ENCODE results near the genes ABCB8 and ASB10.

DNA sequence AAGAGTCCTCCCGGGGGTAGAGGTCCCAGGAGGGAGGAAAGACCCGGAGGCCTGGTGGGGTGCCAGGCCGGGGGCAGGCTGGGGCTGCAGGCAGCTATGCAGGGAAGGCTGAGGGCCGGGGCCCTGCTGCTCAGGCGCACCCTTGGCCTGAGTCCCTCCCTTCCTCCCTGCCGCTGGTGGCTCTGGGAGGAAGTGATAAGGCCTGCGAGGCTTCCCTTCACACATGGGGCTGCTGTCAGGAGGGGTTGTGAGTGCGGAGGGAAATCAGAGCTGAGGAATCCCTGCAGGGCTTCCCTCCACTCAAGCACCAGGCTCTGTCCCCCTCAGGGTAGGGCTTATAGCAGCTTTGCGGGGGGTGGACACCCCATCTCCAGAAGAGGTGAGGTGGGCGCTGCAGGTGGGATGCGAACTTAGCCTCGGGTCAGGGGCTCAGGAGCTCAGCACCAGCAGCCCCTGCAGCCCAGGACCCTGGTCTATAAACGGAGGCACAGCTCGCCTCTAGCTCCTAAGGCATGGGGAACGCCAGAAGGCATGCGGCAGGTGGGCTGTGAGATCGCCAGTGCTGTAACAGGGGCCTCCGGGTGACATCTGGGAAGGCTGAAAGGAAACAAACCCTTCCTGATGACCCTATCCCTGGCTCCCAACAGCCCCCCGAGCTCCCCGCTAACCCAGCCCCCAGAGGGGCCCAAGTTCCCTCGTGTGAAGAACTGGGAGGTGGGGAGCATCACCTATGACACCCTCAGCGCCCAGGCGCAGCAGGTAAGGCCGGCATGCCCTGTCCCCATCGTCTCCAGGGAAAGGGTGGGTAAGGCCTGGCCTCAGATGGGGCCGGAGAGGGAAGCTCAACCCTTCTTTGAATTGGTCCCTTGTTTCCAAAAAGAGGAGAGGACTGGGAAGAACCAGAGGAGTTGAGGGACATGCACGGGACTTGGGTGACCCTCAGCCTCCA is 4.0 kb downstream of the NOS3 start:
- PRO-cap = no peak

GRCh38 chr7:151015535-151016038 is 8.7 kb downstream of the ATG9B start:
- PRO-cap = no peak

GRCh38 chr7:151017442-151018084 is 6.7 kb downstream of the ATG9B start:
- PRO-cap = no peak

DNA sequence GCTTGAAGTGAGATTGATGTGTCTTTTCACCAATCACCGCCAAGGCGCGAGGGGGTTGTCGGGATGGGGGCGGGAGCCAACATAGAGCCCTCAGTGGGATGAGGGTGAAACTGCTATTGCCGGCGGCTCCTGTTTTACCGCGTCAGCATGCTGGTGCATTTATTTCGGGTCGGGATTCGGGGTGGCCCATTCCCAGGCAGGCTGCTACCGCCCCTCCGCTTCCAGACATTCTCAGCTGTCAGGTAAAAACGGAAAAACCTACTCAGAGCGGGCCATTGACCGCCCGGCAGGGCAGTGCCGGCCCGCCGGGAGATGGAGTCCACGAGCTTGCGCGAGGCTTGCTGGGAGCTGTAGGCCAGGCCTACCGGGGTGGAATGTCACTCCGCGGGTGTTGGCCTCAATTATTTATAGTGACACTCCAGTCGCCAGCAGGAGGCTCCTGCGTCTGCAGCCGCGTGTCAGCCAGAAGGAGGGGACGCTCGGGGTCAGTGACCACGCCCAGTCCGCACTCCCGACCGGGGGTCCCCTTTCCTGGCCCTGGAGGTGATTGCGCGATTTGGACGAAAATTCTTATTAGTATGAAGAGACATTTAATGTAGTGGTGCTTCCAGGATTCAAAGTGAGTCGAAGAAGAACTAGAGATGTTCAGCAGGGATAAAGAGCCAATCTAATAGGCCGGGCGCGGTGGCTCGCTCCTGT is at the start of gene ABCB8:
Gene ABCB8 (plus strand): TSS at position 82 of the 699 bp plus-strand sequence.
- PRO-cap = bidirectional peak, plus-strand start at position 84 of the sequence, minus-strand start outside the sequence; unidirectional peak, plus-strand start at position 465 of the sequence

DNA sequence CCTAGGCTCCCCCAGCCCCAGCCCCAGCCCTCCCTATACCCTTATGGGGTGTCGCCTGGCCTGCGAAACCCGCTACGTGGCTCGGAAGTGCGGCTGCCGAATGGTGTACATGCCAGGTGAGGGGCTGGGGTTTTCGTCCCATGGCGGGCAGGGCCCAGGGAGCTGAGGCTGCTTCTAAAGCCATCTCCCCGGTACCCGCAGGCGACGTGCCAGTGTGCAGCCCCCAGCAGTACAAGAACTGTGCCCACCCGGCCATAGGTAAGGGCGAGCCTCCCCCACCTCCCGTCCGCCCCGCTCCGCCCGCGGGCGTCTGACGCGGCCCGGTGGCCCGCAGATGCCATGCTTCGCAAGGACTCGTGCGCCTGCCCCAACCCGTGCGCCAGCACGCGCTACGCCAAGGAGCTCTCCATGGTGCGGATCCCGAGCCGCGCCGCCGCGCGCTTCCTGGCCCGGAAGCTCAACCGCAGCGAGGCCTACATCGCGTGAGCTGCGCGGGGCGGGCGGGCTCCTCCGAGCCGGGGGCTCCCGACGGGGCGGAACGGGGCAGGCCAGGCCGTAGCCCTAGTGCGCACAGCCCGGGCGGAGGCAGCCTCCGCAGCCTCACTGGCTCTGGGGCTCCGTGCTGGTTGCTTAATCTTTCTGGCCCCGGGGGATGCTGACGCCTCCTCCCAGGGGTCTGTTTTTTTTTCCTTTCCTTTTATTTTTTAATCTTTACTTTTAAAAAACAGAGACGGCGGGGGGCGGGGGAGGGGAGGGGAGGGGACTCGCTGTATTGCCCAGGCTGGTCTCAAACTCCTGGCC is 2.7 kb downstream of the ASIC3 start:
- PRO-cap = no peak

GRCh38 chr7:151077025-151077736 is 3.4 kb downstream of the FASTK start:
- PRO-cap = no peak

DNA sequence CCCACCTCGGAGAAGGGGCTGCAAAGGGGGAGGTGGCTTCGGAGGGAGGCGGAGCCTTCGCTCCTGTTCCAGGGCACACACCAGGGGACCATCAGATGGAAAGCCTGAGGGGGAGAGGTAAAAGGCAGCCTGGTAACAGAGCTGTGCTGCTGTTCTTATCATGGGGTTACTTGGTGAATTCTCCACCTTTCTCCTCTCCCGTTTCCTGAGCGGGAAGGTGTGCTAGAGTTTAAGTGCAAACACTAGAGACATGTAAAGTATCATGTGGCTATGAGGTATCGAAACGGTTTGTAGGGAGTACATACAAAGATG is 1.7 kb downstream of the FASTK start:
- PRO-cap = no peak

GRCh38 chr7:151088589-151088836 is 2.2 kb downstream of the AGAP3 start:
- PRO-cap = no peak

DNA sequence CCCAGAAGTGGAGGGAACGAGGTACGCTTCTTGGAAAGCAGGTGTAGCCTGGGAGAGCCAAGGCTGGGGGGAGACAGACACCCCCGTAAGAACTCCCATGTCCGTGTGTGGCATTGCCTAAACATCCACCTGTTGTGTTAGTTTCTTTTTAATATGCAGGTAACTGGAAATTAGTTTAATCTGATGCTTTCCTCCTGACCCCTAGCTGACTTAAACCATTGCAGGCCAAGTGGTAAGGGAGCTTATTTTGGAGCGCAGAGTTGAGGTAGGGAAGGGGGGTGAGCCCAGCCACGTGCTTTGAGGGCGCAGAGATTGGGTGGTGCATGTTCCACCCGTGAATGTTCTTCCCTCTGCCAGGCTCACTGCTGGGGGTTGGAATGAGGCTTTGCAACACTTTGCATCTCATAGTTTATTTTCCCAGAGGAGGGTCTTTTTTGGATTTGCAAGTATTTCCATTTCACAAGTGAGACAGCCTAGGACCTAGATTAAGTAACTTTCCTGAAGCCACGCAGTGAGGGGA is 6.0 kb downstream of the AGAP3 start:
- PRO-cap = no peak

GRCh38 chr7:151117013-151117603 is 30.8 kb downstream of the AGAP3 start:
- PRO-cap = no peak

DNA sequence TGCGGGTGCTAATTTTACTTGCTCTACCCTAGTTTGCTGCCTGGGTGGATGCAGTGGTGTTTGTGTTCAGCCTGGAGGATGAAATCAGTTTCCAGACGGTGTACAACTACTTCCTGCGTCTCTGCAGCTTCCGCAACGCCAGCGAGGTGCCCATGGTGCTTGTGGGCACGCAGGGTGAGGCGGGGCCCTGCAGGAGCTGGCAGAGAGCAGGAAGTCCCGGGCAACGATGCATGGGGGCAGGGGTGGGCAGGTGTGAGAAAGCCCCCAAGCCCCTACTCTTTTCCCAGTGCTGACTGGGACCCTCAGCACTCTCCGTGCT is 31.3 kb downstream of the AGAP3 start:
- PRO-cap = no peak

- PRO-cap = no peak
Observed at GRCh38 chr7:151187128-151188063, at the start of gene ASB10. Gene ASB10, minus strand, starts transcription at chr7:151187250.

DNA sequence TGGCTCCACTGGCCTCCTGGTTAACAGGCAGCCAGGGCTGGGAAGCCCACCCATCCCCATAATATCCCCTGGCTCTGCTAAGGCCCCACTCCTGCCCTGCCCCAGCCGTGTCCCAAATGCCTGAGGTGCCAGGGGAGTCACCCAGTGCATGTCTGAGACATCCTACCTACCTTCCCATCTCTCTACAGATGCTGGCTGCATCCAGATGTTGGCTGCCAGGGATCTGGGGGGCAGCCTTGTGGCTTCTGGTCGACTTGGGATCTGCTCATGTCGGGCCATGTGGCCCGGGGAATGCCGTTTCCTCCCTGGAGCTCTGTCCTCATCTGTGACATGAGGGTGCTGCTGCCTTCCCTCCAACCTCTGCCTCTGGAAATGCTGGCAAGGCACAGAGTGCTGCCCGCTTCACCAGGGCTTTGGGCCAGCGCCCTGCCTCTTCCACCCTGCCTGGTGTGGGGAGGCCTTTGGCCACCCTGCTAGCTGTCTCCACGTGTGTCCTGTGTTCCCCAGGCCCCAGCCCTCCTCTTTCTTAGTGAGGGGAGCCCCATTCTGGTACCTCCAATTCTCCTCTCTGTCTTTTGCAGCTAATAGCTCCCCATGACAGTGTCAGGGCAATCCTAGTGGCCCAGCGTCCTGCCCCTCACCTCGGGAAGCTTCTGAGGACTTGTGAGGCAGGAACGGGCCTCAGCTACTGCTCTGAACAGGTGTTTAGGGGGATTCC is 5.8 kb upstream of the SMARCD3 start:
- PRO-cap = no peak

DNA sequence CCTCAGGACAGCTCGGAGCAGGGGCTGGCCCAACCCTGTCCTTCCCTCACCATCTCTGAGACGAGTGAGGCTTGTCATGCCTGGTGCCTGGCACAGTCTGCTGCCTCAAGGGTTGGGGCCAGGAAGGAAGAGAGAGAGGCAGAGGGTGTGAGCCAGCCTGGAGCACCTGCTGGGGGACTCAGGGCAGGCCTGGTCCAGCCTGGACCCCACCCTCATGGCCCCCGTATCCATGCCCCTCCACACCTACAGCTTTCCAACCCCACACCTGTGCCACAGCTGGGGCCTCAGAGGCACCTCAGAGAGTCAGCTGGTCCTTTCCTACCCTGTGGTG is 6.6 kb downstream of the CRYGN start:
- PRO-cap = no peak

DNA sequence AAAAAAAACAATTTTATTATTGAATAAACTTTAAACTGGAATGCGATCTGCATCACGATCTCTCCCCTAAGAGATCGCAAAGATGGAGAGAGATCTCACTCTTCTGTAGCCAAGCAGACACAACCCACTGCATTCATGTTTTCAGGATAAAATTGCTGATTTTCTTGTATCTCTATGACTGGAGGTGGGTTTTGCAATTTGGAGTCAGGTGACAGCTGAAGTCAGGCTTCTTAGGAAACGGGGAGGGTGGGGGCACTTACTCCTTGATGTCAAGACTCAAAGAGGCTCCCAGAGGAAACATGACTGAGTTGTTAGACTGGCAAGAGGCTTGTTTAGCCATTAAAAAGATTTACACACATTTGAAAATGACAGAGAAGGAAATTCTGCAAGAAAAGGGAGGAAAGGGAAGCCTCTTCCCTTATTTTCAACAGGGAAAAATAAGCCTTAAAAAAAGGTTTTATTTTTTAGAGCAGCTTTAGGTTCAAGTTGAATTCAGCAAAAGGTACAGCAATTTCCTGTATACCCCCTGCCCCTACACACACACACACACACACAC is 1.5 kb upstream of the CRYGN start:
- PRO-cap = no peak

DNA sequence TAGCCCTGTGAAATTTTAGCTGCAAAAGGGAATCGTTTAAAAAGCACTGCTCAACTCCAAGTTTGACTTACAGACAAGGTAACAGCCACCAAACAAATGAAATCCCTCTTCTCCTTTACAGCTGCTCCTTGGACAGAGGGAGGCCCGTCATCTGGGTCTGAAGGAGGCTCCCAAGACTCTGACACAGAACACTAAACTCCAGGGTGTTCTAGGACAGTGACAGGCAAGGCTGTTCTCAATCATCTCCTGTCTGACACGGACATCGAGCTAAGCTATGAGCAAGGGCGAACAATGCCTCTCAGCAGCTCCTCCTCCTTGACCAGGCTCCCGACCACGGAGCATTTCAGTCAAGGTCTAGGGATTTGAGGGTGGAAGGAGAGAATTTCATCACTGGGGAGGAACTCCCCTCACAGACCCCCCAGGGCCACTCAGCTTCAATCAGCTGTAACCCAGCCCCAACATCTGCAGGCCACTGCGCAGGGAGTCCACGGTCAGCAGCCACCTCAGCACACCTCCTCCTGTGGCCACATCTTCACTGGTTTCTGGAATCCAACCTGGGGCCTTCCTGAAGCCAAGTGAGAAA is 26.2 kb upstream of the CRYGN start:
- PRO-cap = no peak

DNA sequence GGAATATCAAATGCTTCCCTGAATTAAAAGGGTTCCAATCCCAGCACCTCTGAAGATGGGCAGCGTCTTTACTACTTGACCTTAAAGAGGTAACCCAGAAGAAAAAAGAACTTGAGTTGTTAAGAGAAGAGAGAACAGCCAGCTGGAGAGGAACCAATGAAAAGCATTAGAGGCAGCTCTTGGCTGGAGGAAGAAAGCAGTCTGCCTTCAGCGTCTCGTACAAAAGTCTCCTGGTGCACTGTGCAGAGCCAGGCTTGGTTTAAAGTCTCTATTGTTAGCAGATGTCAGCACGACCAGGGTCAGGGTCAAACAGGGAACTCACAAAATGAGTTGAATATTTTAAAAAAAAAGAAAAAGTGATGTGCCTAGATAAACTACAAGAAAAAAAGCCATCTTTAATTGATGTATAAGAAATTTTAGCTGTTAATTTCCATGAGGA is 18.5 kb upstream of the RHEB start:
- PRO-cap = no peak

- PRO-cap = no peak
Observed at GRCh38 chr7:151601304-151602309, 81.9 kb upstream of the RHEB start.

GRCh38 chr7:151682928-151683501 is 163.3 kb upstream of the RHEB start:
- PRO-cap = no peak

- PRO-cap = no peak
Observed at GRCh38 chr7:151696688-151697322, 177.1 kb upstream of the RHEB start.